SEM (cell line): ENCODE measurements around a stretch of chr9.

- PRO-cap: bidirectional peak, plus-strand start at chr9:89400690, minus-strand start at chr9:89400565
Observed at GRCh38 chr9:89400305-89401095, 82.2 kb downstream of the SECISBP2 start.

- PRO-cap: no peak
Observed at GRCh38 chr9:89440490-89441136, 57.3 kb downstream of the SEMA4D start.

DNA sequence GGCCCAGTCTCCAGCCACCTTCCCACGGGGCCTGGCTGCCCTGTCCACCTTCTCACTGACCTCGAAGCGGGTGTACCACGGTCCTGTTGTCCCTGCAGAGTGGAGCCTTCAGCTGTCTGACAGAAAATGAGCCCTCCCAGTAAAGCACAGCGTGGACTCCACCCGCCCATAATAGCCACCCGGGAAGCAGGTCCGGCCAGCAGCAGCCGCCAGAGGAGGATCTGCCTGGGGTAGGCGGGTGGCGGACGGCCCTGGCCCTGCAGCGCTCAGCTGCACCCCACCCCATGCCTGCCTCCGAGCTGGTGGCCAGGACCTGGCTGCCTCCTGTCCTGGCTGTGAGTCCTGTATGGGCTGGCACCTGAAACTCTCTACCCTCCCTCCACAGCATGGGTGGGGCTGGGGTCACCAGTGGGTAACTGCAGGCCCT lies 54.5 kb downstream of the SEMA4D start:
- PRO-cap: no peak

- PRO-cap: no peak
Observed at GRCh38 chr9:89525806-89526398, 28.0 kb upstream of the SEMA4D start.

- PRO-cap: no peak
Observed at GRCh38 chr9:89526953-89527283, 29.0 kb upstream of the SEMA4D start.

DNA sequence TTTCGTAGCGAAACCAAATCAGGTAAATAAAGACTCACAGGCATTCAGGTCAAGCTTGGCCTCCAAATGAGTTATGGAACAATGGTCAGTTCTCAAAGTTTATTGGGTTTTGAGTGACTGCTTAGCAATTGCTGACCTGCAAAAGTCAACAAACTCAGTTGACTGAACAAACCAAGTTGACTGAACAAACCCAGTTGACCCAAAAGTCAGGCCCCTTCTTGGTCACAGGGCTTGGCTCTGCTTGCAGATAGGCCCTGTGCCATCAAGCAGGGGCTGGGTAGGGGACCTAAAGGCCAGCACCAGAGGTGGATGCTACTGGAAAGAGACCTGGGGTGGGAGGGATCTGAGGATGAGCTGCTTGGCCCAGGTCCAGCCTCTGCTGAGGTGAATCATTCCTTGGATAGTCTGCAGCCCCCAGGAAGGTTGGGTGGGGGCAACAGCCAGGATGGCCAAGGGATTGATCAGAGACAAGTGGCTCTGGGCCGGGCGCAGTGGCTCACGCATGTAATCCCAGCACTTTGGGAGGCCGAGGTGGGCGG lies 64.6 kb downstream of the GADD45G start:
- PRO-cap: no peak

- PRO-cap: no peak
Observed at GRCh38 chr9:89878456-89879218, 273.8 kb downstream of the GADD45G start.

GRCh38 chr9:90102186-90102661 lies 497.4 kb downstream of the GADD45G start:
- PRO-cap: no peak

- PRO-cap: no peak
Observed at GRCh38 chr9:90859727-90859926, 58.0 kb downstream of the SYK start.

DNA sequence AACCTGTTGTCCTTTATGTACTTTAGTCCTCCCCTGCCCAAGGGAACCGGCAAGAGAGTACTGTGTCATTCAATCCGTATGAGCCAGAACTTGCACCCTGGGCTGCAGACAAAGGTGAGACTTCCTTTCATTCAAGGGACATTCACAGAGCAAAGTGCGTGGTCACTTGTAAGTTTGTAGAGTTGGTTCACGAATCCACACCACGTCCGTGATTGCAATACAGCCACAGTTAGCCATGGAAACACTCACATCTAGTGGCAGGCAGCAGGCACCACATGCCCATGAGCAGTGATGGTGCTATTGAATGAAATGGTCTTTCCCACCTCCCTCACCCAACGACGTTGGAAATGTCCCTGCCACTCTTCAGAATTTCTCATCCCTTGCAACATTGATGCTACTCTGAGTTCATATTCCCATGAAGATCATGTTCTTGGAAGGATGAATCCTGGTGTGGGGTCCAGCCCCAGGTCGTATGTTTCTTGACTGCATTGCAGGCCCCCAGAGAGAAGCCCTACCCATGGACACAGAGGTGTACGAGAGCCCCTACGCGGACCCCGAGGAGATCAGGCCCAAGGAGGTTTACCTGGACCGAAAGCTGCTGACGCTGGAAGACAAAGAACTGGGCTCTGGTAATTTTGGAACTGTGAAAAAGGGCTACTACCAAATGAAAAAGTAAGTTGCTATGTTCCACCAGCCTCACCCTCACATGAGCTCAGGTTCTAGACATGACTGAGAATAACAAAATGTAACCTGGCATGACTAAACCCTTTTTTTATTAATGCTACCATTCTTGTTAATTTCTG lies 72.8 kb downstream of the SYK start:
- PRO-cap: no peak

- PRO-cap: no peak
Observed at GRCh38 chr9:91106510-91106709, 255.3 kb downstream of the AUH start.

- PRO-cap: no peak
Observed at GRCh38 chr9:91156704-91157461, 204.8 kb downstream of the AUH start.

DNA sequence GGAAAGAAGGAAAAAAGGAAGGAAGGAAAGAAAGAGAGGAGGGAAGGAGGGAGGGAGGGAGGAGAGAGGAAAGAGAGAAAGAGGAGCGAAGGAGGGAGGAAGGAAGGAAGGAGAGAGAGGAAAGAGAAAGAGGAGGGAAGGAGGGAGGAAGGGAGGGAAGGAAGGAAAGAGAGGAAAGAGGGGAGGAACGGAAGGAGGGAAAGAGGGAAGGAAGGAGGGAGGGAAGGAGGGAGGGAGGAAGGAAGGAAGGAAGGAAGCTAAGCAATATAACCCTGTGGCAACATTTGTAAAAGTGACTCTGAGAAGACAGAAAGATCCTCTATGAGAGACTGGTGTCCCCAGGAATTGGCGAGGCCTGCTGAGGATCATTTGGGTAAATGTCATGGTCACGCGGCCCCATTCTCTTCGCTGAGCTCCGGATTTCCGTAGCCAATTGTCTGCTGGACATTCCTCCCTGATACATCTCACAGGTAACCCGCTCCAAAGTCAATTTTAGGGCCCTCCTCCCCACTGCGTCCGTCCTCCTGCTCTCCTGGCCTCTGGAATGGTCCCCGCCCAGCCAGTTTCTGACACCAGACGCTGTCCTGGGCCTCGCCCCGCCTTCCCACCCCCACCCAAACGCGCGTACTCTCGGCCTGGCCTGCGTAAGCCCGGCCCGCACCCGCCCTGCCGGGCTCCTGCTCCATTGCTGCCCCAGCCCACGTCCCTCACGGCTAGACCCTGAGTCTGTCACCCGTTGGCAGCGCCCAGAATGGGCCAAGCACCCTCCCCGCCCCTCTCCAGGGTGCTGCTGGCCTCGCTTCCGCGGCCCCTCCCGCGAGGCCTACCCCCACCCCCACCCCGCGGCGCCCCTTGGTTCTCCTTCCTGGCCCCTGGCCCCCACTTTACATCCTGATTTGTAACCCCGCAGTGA lies 202.1 kb downstream of the AUH start:
- PRO-cap: no peak

GRCh38 chr9:91208786-91209336 lies 152.9 kb downstream of the AUH start:
- PRO-cap: no peak

GRCh38 chr9:91209983-91210843 lies 151.5 kb downstream of the AUH start:
- PRO-cap: no peak

GRCh38 chr9:91281559-91282897 lies 79.7 kb downstream of the AUH start:
- PRO-cap: no peak

- PRO-cap: no peak
Observed at GRCh38 chr9:91285802-91286052, 76.0 kb downstream of the AUH start.

DNA sequence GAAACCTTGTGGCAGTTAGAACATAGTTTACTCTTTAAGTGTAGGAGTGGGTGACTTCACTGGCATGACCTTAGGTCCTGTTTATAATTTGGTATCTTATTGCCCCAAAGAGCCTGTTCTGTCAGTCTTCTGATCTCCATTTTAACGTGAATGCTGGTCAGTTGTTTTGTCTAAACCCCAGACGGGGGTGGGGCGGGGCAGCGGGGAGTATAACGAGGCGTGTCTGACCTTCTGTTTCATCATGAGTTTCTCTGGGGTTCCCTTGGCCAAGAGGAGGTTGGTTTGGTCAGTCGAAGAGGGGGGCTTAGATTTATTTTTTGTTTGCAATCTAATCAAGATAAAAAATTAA lies 77.1 kb upstream of the NFIL3 start:
- PRO-cap: no peak

- PRO-cap: unidirectional peak, plus-strand start at chr9:91712256
Observed at GRCh38 chr9:91712067-91712427, 238.0 kb downstream of the ROR2 start.

- PRO-cap: no peak
Observed at GRCh38 chr9:91847688-91848245, 102.3 kb downstream of the ROR2 start.